Hair follicular keratinocyte (primary cell): ENCODE data around the genes SLFN12, SLFN12L, PEX12 and CCL18.

DNA sequence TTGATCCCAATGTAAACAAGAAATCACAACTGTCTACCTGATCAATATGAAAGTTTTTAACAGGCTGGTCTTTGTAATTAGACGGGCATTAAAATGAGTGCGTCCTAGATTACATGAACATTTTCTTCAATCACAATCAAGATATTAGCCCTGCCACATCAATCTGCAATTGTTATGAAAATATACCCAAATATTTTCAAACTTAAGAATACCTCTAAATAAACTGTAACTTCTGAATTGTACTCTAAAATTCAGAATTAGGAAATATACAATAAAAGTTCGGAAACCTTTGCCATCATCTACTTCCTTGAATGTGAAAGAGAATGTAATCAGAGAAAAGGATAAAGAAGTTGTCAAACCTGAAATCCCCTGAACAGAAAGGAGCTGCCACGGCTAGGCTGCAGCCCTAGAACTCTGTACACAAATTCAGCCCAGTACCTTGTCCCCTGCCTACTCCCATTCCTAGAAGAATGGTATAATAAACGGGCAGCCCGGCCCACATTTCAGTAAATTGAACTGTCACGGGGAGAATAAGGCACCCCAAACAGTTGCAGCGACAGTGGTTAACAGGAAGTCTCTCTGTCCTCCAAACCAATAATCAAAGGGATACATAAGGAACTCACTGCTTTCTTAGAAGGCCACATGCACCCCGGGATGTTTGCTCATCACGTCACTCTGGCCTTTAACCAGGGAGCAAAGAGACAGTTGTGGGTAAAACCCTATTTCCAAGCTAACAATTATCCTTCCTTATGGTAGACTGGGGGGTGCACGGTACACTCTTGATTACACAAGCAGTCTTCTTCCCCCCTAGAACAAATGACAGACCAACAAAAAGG is 24.2 kb upstream of the RFFL start:
- RAMPAGE, long total RNA, result no peak

DNA sequence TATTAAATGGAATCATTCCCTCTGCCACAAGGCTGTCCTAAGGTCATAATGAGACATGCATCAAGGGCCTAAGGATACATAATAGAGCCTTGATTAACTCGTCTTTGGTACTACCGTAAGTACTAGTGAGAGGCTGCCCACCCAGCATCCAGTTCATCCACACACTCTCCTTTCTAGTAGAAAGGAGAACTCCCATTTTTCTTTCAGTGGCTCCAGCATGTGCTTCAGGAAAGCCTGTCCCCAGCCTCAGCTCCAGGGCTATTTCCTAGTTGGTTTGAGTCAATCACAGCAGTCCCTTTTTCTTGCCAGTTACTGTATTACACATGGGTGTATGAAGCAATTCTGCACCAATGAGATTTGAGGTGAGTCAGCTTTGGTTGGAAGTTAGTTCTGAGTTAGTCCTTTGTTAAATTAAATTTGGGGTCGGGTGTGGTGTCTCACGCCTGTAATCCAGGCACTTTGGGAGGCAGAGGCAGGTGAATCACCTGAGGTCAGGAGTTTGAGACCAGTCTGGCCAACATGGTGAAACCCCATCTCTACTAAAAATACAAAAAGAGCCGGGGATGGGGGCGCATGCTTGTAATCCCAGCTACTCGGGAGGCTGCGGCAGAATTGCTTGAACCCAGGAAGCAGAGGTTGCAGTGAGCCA is 24.8 kb downstream of the RAD51D start:
- RAMPAGE, long total RNA, result no peak

GRCh38 chr17:35367922-35368570 is 5.4 kb downstream of the SLFN11 start:
- RAMPAGE, long total RNA, result no peak

- RAMPAGE, long total RNA, result no peak
These were observed at the start of gene SLFN12 for GRCh38 chr17:35432132-35432789. Gene SLFN12 (minus strand): TSS chr17:35432500.

- RAMPAGE, long total RNA, result no peak
These were observed at the start of gene SLFN12L for GRCh38 chr17:35537525-35537936. Gene SLFN12L (minus strand): TSS chr17:35537678.

DNA sequence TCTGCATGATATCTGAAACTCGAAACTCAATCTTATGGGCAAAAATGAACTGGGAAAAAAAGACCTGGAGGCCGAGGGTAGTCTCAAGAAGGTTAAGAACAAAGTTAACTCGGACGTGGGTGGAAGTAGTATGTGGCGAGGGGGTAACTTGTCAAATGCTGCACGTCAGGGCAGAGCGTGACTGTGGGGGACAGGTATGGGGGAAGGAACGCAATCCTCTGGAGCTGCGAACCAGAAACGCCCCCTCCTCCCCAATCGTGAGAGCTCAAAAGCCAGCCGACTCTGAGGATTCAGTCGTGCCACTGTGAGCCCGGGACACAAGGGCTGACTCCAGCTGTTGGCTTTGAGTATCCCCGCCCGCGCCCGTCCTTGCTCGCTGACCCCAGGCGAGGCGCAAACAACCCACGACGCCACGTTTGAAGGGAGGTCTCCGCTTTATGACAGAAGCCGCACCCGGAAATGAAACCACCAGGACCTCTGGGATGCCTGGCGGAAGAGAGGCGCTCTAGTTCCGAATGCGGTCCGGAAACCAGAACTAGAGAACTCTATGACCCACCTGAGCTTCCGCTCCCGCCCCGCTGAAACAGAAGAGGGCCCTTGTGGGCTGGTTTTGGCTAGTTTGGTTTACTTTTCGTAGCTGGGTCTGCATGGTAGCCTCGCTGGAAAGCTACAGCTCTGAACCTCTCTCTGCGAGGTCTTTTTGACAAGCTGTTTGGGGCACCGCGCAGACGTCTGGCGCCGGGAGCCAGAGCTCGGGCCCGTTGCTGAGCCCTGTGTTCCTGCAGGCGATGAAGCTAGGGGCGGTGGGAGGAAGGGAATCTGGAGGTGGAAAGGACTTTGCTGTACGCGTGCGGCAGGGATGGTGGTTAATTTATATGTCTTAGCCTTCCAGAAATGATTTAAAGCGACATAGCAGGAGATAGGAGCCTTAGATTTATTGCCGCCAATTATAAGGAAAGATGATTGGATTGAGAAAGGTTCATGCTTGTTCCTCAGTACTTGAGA is at the start of gene PEX12:
TSS of gene PEX12 (minus strand) at position 442 of the 1,005 bp plus-strand sequence.
- RAMPAGE, long total RNA, result no peak

DNA sequence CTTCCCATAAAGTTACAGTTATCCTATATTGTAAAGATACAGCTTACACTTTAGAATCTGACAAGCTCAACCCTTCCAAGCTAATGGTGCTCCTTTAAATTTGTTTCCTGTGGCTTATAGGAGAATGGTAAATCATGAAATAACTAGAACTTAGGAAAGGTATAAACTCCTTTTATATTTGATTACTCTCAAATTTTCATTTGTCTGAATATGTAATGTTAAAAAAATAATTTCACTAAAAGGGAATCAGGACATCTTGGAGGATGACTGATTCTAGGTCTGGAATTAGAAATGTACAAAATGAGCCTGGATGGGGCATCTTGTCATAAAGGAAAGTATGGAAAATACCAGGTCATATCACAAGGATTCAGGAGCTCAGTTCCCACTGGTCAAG is 16.2 kb downstream of the AP2B1 start:
- RAMPAGE, long total RNA, result no peak

DNA sequence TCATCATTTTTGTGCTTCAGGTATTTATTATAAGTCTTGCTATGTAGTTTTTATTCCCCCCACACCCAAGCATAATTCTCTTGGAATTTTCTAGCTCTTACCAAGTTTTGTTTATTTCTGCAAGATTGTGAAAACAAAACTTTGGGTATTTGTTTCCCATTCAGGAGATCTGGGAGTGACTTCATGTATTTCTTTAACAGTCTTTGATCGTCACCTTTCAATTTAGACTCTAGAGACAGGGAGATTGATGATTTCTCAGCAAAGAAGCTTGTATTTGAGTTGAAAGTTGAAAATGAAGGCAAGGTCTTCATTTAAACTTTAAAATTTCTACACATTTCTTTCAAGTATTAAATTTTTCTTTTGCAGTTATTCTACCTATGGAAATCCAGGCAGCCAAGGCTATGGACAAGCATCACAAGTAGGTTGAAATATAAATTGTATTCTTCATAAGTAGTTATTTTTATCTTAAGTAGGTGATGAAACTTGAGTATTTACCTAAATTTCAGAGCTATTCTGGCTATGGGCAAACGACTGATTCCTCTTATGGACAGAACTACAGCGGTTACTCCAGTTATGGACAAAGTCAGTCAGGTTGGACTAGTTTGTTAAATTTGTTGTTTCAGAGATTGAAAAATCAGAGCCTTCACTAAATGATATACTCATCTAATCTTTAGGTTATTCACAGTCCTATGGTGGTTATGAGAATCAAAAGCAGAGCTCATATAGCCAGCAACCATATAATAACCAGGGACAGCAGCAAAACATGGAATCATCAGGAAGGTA is 10.6 kb downstream of the TAF15 start:
- RAMPAGE, long total RNA, result no peak

GRCh38 chr17:35847649-35848504 is 20.8 kb downstream of the HEATR9 start:
- RAMPAGE, long total RNA, result no peak

GRCh38 chr17:35890781-35891316 is 10.7 kb upstream of the CCL5 start:
- RAMPAGE, long total RNA, result no peak

- RAMPAGE, long total RNA, result no peak
These were observed 20.7 kb upstream of the CCL5 start for GRCh38 chr17:35900766-35901273.

- RAMPAGE, long total RNA, result no peak
These were observed 692 bp upstream of the CCL15 start for GRCh38 chr17:36001983-36002506.

- RAMPAGE, long total RNA, result no peak
These were observed at the start of gene CCL18 for GRCh38 chr17:36064139-36064592. Gene CCL18 (plus strand): TSS chr17:36064272.

DNA sequence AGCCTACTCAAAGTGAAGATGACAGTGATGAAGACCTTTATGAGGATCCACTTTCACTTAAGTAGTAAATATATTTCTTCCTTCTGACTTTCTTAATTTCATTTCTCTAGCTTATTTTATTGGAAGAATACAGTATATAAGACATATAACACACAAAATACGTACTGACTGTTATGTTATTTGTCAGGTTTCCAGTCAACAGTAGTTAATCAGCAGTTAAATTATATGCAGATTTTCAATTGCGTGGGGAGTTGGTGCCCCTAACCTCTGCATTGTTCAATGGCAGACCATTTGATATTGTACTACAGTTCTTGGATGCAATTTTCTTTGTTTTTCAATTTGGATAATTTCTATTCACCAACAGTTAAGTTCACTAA is 14.1 kb downstream of the MYO19 start:
- RAMPAGE, long total RNA, result no peak

DNA sequence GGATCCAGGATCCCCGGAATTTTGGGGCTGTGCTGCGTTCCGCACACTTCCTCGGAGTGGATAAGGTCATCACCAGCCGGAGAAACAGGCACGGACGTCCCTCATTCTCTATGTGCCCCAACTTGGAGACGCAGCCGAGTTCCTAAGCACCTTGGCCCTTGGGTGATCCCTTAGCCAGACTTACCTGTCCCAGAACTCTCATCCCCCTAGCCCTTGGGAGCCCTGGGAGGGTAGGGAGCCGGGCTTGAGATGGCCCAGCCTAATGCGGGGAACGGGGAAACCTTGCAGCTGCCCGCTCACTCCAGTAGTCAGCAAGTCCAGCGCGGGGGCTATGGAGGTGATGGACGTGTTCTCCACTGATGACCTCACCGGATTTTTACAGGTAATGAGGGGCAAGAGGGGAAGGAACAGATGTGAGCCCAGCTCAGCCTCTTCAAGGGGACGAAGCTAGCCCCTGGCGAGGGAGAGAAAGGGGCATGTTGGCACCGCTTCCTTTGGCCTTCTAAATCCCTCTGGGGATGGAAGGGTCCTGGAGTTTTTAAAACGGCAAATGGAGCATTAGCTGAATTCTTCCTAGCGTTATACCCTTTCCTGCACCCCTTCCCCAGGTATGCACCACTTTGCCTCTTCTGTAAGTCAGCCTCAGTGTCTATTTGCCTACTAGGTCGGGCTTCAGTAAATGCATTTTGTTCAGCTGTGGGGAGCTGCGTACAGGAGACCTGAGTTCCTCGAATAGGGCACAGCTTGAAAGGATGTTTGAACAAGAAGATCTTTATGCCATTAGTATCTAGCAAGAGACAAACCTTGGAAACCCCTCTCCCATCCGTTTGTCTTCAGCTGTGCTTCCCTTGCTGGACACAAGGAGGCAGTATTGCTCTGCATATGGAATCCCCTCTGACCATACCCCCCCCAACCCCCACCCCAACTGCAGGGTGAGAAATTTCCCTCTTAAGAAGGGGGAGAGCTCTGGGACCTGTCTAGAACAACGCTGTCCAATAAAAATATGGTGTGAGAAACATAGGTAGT is 1.2 kb downstream of the MRM1 start:
- RAMPAGE, long total RNA, result no peak

DNA sequence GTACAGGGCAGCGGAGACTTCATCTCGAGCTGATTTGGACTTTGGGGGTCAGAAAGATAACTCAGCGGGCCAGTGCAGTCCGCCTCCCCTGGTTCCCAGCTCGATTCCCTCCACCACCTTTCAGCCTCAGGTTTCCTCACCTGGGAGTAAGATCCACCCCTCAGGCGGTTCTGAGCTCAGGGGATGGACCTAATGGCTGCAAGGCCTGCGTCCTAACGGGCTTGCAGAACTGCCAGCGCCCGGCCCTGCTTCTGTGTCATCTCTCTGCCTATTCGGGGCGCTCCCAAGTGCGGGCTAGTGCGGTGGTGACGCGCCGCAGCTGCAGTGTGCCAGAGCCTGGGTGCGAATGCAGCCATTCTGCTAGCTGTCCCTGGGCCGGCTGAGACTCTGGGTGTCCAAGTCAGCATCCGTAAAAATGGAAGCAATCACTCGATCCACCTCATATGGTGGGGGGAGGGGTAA is 129.7 kb upstream of the LHX1 start:
- RAMPAGE, long total RNA, result no peak

GRCh38 chr17:36937022-36937382 is 273 bp upstream of the LHX1 start:
- RAMPAGE, long total RNA, result no peak

DNA sequence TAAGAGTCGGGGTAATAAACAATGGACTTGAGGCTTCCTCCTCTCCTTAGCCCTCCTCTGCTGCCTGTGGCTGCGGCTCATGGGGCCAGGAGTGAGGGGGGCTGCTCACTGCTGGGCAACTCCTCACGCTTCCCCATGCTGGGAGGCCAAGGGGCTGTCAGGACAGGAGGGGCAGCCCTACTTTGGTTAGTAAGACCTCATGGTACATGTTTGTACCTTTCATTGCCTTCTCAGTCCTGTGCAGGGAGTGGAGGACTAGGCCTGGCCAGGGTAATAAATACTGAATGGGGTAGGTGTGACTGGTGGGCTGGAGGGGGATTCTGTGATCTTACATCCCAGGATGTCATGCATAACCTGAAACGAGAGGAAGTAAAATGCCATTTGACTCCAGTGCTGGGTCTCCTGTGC is 138.1 kb downstream of the AATF start:
- RAMPAGE, long total RNA, result no peak

GRCh38 chr17:37107507-37107945 is 158.8 kb downstream of the AATF start:
- RAMPAGE, long total RNA, result no peak

DNA sequence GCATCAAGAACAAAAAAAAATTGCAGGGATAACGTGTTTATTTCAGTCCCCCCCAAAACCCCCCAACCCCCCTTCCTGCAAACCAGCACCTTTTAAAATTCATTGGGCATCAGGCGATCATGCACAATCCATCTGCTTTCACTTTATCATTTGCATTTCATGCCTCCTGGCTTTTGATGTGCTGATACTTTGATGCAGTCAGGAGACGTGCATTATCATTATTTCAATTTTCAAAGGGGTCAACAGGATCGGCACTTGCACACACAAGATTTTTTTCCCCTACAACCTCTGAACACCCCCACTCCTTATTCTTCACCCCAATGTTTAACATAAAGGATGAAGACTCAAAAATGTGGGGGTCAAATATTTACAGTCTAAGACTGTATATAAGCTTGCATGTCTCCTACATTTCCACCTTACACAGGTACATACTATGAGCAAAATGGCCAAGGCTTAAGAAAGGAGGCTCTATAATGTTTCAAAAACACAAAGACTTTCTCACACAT is 198.1 kb downstream of the AATF start:
- RAMPAGE, long total RNA, result no peak